ENCODE measurements around a stretch of chr6.

DNA sequence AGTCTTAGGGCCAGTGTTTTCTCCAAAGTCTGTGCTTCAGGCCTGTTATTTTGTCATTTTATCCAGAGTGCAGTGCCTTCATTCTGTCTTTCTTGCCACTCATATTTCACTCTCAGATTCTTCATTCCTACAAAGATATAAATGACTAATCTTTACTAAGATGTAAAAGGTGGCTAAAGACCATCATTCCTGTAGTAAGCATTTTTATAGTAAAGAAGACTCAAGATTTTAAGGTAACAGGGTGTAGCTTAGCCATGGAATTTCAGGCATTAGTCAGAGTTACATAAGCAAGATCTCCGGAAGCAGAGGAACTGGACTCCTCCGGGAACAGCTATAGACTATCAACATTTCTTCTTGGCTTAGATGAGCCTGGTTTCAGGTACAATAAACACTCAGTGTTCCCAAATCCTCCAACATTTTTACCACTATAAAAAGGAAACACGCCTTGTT is 23.8 kb downstream of the SERPINB1 start:
- PRO-cap = no peak

GRCh38 chr6:2818605-2819165 is 23.0 kb downstream of the SERPINB1 start:
- PRO-cap = no peak

GRCh38 chr6:2860861-2862016 is 19.6 kb upstream of the SERPINB1 start:
- PRO-cap = bidirectional peak, plus-strand start at chr6:2861211, minus-strand start at chr6:2861054

- PRO-cap = bidirectional peak, plus-strand start at chr6:2881736, minus-strand start at chr6:2881658
These were observed 21.7 kb downstream of the SERPINB9 start for GRCh38 chr6:2881371-2881870.

- PRO-cap = no peak
These were observed 28.6 kb downstream of the SERPINB6 start for GRCh38 chr6:2942673-2943244.

- PRO-cap = no peak
These were observed 19.7 kb downstream of the SERPINB6 start for GRCh38 chr6:2951346-2952403.

- PRO-cap = no peak
These were observed 18.5 kb downstream of the SERPINB6 start for GRCh38 chr6:2952513-2953622.

GRCh38 chr6:2960896-2961400 is 10.4 kb downstream of the SERPINB6 start:
- PRO-cap = no peak

DNA sequence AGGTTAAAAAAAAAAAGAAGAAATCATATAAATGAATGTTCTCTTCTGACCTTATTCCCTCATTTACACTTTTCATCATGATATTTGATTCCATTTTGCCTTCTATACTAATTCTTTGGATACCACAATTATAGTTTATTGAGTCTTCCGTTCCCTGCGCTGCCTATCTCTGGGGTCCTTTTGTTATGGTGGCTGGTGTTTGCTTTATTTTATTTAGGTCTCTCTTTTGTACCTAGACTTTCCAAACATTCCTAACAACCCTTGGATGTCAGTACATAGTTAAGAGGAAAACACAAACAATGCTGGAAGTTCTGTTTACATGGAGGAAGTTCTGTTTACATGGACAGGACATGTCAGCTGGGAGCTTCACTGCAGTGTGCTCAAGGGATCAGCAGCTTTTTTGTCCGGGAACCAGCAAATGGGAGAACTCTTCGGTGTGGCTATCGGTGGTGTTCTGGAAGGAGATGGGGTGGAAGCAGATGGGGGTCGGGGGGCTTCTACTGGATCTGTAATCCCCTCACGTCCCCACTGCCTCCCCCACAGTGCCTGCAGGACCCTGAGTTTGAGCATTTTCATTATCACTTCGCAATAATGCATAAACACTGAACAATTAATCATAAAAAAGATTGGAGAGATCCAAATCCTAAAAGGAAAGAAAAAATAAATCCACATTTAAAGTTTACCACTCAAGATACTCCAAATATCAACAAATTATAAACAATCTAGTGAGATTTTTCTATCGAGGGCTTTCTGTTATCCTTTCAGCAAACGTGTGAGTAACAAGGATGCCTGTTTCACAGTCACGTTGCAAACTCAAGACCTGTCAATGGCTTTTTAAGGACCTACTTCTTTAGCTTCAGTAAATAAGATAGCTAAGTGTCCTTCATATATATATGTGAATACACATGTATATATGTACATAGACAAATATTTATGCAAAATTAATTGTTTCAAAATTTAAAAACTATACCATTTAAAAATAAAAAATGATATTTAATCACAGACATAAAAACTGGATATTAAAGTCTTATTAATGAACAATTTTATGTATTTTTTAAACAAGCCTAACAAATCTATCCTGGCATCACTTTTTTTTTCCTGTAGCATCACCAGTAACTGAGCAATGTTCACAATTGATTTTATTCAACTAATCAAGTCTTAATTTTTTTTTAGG is 2.5 kb downstream of the SERPINB6 start:
- PRO-cap = no peak

- PRO-cap = bidirectional peak, plus-strand start at chr6:2971368, minus-strand start at chr6:2971268
These were observed 502 bp downstream of the SERPINB6 start for GRCh38 chr6:2970702-2971428.

- PRO-cap = bidirectional peak, plus-strand start at chr6:2989926, minus-strand start at chr6:2989543
These were observed 10.0 kb upstream of the NQO2 start for GRCh38 chr6:2989439-2990252.

DNA sequence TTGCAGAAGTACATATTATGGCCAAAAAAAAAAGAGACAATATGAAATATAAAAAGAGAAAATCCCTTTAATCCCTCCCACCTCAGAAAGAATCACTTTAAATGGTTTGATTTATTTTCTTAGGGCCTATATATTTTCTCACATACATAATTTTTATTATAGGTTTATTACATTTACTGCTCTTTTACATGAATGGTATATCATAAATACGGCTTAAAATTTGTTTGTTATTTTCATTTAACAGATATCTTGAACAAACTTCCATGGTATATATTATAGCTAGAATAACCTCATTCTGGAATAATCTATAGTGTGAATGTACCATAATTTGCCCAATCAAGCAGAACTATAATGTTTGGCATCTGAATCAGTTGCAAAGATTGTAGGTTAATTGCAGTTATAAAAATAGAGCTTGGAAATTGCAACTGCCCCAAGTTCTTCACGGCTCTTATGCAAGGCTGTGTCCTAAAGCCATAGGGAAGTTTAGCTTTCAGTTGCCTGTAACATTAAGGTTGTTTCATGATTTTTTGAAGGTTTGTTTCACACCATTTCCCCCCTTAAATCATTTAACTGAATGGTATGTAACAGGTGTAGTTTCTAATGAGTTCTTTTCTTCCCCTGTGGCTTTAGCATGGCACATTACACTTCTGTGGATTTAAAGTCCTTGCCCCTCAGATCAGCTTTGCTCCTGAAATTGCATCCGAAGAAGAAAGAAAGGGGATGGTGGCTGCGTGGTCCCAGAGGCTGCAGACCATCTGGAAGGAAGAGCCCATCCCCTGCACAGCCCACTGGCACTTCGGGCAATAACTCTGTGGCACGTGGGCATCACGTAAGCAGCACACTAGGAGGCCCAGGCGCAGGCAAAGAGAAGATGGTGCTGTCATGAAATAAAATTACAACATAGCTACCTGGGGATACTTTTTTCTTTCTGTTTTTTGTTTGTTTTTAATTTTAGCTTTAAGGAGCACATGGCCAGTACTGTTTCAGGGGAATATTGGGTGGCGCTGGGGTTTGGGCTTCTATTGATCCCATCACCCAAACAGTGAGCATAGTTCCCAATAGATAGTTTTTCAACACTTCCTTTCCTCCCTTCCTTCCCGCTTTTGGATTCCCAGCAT is 19.5 kb downstream of the NQO2 start:
- PRO-cap = no peak

GRCh38 chr6:3105309-3106060 is 13.0 kb upstream of the BPHL start:
- PRO-cap = no peak

DNA sequence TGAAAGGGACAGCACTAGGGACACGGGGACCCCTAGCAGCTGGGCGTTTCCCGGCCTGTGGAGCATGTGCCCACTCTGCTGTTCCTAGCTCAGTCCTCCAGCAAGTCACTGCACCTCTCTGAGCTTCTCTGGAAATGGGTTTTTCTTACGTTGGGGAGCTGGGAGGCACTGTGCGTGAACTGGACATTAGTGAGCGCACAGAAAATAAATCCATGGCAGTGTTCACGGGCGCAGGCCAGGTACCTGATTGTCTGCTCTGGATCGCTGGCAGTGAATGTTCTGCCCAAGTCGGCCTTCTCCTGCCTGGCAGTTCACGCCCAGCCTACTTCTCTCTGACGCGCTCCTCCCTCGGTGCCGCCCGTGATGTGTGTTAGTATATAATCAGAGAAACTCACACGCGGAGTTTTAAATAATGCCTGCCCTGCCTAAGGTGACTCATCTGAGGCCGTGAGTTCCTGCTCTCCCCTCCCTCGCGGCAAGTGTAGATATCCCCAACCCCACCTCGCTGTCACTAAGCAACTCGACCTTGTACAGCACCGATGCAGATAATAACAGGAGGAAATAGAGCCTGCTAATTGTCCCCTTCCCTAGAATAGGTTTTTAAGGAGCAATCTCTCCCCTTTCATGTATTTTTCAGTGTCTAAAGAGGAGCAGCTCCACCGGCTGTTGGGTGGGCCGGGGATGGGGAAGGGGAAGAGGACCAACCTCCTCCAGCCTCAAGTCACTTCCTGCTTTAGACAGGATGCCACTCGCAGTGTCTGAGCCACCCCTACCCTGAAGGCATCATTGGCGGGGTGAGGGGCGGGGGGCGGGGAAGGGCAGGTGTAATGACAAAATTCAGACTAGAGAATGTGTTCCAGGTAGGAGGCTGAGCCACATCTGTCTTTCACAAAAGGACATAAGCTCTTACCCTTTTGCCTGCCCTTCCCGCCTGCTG is 2.9 kb upstream of the TUBB2A start:
- PRO-cap = no peak

DNA sequence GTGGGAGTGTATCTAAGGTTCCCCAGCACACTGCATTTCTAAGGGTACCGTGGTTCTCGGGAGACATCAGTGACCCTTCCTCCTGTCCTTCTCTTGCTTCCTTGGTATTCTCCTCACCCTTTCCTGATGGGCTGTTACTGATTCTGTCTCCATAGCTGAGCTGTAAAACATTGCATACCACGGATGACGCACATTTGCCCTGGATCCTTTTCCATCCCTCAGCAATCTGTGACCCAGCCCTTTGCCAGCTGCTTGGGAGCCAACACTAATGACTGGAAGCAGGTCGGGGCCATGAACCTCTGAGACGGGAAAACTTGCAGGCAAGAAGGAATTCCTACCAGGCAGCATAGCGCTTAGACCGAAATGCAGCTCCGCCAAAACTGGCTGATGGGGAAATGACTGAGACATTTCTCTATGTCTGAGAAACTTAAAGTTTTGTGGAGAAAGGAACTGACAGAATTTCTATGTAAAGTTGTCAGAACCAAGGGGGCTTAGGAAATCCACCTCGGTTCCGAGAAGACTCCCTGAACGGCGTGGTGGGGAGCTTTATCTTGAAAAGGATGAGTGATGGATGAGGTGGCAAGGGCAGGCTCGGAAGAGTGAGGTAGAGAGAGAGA is 19.3 kb downstream of the TUBB2B start:
- PRO-cap = no peak

GRCh38 chr6:3208981-3209635 is 18.3 kb downstream of the TUBB2B start:
- PRO-cap = no peak

- PRO-cap = no peak
These were observed 23.0 kb downstream of the PSMG4 start for GRCh38 chr6:3281761-3282163.

GRCh38 chr6:3380551-3381256 is 76.1 kb downstream of the SLC22A23 start:
- PRO-cap = no peak

- PRO-cap = no peak
These were observed 104.8 kb upstream of the SLC22A23 start for GRCh38 chr6:3561636-3562044.

DNA sequence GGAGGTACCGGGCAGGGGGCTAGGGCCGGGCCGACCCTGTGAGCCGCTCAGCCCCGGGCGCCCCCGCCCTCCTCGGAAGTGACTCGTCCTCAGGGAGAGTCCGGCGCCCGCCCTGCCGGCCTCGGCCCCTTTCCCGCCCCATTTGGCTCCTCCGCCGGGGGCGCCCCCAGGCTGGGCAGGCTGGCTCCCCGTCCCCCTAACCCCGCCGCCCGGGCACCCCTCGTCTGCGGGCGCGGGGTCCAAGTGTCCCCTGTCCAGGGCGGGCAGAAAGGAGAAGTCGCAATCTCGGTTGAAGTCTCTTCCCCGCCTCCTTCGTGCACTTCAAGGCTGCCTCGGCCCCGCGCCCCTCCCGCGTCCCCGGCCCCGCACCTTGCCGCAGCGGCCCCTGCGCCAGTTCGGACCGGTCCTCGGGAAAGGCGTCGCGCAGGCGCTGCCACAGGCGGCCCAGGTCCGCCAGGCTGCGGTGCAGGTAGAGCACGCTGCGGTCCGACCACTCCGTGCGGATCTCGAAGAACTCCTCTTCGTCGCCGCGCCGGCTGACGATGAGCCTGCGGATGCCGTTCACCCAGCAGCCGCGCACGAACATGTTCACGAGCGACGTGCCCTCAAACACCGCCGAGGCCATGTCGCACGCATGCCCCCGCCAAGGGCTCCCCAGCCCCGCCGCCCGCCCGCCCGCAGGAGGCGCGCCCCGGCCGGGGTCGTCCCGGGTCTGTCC is 447 bp downstream of the PXDC1 start:
- PRO-cap = no peak